A673 (cell line): ENCODE results near the genes PEX12, CCL16, CCL18 and CCL4.

DNA sequence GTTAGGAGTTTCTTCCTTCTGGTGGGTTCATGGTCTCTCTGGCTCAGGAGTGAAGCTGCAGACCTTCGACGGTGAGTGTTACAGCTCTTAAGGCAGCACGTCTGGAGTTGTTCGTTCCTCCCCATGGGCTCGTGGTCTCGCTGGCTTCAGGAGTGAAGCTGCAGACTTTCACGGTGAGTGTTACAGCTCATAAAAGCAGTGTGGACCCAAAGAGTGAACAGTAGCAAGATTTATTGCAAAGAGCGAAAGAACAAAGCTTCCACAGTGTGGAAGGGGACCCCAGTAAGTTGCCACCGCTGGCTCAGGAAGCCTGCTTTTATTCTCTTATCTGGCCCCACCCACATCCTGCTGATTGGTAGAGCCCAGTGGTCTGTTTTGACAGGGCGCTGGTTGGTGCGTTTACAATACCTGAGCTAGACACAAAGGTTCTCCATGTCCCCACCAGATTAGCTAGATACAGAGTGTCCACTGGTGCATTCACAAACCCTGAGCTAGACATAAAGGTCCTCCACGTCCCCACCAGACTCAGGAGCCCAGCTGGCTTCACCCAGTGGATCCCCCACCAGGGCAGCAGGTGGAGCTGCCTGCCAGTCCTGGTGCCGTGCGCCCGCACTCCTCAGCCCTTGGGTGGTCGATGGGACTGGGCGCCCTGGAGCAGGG, 35.6 kb downstream of the SLFN5 start:
- PRO-cap, result no peak

DNA sequence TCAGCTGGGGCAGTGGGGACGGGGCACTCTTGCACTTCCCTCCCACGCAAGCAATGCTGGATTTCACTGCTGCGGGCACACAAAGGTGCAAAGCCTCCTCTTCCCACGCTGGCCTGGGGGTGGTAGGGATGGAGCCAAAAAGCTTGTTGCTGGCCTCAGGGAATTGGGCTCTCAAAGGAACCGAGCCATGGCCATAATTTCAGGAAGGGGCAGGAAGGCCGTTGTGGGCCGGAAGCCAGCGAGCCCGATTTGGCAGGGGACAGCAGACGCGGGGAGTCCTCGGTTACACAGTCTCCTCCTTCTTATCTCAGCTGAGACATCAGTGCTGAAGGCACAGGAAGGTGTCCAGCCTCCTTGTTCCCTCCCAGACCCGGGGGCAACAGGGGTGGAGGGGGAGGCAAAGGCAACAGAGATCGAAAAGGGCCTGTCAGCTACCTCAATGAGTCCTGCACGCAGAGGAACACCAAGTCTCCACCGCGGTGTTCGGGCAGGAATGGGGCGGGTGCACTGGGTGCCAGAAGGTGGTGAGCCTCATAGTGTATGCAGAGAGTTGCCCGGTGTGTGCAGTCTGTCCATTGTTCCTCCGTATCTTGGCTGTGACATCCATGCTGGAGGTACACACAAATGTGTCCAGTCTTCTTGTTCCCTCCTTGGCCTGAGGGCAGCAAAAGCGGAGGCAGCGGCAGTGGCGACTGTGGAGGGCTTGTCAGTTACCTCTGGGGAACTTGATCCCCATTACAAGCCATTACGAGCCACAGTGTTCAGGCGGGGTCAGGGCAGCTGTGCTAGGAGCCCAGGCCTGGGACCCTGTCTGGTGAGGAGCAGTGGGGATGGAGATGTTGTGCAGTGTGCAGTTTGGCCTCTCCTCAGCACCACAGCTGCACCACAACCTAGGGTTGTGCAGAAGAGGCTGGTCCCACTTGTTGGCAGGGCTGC, 59.3 kb downstream of the SLFN11 start:
- PRO-cap, result no peak

DNA sequence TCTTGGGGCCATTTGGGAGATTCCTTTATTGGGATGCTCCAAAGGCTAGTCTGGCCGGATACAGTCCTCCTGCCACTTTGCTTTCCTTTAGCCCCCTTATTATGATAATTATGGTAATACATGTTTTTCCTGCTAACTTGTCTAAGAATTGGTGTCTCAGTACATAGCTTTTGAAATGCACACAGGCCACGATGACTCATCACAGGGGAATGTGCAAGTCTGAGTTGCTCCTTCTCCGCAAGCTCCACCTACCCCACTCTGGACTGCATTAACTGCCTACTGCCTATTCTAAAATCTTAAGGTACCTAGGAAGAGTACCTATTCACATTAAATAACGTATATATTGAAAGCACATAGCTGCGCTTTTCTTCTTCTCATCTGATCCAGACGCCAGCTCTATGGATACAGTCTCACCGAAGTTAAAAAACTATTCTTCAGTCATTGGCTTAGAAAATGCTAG, 1.3 kb upstream of the SLFN12 start:
- PRO-cap, result no peak

- PRO-cap, result bidirectional peak, plus-strand start at chr17:35578756, minus-strand start at chr17:35578568; bidirectional peak, plus-strand start at chr17:35578926, minus-strand start at chr17:35578863
These were observed at the start of gene PEX12 for GRCh38 chr17:35578130-35579134. Gene PEX12, minus strand, starts transcription at chr17:35578571.

GRCh38 chr17:35716909-35717985, 14.2 kb upstream of the RASL10B start:
- PRO-cap, result no peak

DNA sequence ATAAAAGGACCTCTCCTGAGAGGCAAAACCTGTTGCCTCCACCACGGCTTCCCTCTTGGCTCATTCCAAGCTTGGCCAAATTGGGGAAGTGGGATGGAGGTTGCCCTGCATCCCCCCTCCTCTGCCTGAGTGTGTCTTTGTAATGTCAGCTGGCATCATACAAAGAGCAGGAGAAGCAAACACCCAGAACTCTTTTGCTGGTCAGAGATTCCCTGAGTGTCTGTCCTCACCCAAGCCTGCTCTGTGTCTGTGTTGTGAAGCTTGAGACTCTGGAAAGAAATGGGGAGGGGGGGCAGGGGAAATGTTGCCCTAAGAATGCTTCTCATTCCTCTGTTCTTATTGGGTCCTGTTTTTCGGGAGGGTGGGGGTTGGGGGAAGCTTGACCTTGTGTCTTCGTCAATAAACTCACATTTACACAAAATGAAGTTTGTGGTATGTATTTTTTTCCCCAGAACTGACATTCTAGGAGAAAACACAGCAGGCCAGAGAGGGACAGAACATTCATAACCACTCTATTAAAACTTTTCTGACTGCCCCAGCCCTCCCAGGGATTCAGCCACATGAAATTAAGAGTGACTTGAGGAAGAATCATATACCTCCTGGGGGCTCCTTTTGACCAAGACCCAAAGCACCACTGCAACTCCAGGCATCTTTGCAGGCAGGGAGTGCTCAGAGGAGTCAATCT, 5.3 kb upstream of the RASL10B start:
- PRO-cap, result no peak

- PRO-cap, result no peak
These were observed 3.5 kb downstream of the C17orf50 start for GRCh38 chr17:35763707-35765145.

- PRO-cap, result no peak
These were observed 13.9 kb downstream of the C17orf50 start for GRCh38 chr17:35774332-35775172.

GRCh38 chr17:35875295-35876035, 4.7 kb downstream of the CCL5 start:
- PRO-cap, result no peak

- PRO-cap, result no peak
These were observed at the start of gene CCL16 for GRCh38 chr17:35981209-35981735. Gene CCL16, minus strand, starts transcription at chr17:35981497.

DNA sequence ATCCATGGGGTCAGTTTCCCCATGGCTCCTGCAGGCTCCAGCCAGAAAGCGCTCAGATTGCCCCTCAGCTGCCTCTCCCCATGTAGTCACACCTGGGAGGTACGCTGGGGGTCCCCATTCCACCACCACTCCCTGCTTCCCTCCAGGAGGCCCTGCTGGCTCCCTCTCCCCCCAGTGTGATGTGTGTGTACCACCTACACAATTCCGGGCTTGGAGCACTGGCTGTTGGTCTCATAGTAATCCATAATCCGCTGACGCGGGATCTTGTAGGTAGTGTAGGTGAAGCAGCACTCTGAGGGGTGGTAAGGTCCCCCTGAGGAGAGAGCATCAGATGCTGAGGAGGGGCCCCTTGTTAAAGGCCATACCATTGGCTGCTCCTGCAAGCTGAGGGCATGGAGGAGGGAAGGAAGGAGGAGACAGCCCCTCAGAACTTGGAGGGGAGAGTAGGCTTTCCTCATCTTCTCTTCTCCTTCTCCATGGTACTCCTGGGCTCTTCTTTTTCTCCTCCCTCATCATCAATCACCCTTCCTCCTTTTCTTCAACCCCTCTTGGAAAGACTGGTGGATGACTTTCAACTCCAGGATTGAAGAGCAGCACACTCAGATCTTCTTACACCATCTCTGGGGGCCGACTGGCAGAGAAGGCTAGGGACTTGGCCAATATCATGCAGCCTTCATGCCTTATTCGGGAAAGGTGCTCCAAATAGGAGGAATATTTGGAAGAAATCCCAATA, 2.2 kb downstream of the CCL14 start:
- PRO-cap, result no peak

DNA sequence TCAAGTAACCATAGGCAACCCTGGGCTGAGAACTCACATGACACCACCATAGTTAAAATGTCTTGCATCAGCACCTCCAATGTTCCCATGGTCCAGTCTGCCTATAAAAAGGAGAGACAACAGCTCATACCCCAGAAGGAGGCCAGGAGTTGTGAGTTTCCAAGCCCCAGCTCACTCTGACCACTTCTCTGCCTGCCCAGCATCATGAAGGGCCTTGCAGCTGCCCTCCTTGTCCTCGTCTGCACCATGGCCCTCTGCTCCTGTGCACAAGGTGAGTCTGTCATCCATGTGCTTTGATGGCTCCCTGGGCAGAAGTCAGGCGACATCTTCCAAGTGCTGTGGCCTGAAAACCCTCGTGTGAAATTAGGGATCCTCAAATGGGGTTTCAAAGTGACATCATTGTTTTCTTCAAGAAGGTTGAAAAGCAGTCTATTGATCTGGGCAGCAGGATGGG, at the start of gene CCL18:
Gene CCL18, plus strand, starts transcription at position 134 of the 454 bp plus-strand sequence.
- PRO-cap, result no peak

GRCh38 chr17:36103265-36104178, at the start of gene CCL4:
Gene CCL4, plus strand, starts transcription at chr17:36103827.
- PRO-cap, result no peak

- PRO-cap, result no peak
These were observed 2.1 kb downstream of the CCL4 start for GRCh38 chr17:36105610-36106282.

- PRO-cap, result no peak
These were observed 7.1 kb upstream of the TBC1D3B start for GRCh38 chr17:36183395-36184005.

DNA sequence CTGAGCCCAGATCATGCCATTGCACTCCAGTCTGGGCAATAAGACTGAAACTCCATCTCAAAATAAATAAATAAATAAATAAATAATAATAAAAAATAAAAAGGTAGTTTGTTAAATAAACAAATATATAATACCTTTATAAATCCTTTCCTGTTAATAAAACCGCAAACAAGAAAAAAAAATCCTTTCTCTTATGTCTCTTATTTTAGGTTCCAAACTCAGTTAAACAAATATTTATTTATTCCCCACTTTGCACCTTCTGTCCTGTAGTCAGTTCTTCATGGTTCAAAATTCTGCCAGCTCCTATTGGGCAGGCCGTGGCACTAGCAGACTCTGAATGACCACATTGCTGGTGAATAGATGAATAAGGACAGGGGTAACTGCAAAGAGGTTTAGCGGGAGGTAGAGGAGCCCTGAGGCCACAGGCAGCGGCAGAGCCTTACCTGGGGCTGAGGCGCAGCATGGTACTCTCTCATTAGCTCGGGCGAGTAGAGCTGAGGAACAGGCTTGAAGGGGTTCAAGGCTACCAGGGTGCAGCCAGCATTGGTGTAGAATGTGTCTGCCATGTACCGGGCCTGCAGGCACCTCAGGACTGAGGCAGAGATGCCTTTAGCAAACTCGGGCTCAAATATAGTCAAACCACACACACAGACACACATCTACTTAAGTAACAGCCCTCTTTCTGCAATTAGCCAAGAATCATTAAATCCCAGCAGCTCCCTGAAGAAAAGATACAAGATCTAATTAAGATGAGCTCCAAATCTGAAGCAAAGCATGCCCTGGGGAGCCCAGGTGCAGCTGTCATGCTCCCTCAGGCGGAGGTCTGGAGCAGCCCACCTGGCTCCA, 7.3 kb downstream of the MYO19 start:
- PRO-cap, result no peak

DNA sequence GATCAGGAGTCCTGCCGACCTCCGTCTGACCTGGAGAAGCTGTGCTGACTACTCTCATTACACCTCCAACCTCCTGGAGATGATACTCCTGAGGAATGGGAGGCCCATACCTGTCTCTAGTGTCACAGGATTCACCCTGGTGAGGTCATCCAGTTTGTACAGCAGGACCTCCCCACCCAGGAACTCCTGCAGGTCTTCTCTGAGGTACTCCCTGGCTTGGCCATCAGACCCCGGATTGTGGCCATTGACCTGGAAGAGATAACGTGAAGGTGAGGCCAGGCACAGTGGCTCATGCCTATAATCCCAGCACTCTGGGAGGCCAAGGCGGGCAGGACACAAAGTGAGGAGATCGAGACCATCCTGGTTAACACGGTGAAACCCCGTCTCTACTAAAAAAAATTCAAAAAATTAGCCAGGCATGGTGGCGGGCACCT, 6.7 kb downstream of the MYO19 start:
- PRO-cap, result no peak

DNA sequence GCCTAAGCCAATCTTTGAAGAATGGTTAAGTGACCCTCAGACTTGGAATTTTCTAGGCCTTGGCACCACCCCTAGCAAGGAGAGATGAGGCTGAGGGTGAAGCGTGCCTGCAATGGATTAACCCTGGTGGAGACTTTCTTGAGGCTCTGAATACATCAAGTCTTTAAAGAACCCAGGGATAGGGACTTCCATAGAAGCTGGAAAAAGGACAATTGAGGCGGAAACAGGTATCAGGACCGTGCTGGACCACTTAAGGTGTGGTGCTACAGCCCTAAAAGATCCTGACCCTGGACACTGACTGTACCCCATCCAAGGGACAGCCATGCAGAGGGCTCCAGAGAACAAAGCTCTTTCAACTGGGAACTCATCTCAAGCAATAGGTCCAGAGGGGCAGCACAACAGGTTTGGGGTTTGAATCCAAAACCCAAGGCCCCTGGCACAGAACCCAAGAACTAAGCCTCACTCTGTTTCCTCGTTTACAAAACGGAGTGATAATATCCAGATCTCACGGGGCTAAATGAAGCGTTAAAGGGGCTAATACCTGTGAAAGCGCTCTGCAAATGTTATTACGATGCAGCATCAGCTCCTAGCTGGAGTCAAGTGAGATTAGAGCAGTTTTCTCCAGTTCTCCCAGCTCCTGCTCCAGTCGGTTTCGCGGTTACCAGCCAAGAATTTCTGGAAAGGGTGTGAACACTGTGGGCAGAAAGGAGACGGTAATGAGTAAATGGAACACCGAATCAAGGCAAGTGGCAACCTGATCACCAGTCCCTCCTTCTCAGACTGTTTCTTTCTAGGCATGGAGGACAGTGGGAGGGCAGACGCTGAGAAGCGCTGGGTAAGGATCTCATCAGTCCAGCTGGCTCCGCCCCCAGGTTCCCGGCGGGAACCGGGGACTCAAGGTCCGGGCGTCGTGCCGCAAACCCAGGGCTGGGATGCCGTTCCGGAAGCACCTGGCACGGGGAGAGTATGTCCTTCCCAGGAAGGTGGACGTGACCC, 958 bp downstream of the MYO19 start:
- PRO-cap, result bidirectional peak, plus-strand start at position 871 of the sequence, minus-strand start at position 808 of the sequence

- PRO-cap, result no peak
These were observed 20.1 kb downstream of the GGNBP2 start for GRCh38 chr17:36564485-36565511.

GRCh38 chr17:36579040-36579402, 12.7 kb upstream of the DHRS11 start:
- PRO-cap, result no peak